ENCODE results near the gene MFGE8.

GRCh38 chr15:88912935-88913662 lies at the start of gene MFGE8:
MFGE8 (minus strand) TSS chr15:88913379.
- PRO-cap, result bidirectional peak, plus-strand start at chr15:88913249, minus-strand start at chr15:88913143

GRCh38 chr15:88987916-88988451 lies 74.8 kb upstream of the MFGE8 start:
- PRO-cap, result no peak

DNA sequence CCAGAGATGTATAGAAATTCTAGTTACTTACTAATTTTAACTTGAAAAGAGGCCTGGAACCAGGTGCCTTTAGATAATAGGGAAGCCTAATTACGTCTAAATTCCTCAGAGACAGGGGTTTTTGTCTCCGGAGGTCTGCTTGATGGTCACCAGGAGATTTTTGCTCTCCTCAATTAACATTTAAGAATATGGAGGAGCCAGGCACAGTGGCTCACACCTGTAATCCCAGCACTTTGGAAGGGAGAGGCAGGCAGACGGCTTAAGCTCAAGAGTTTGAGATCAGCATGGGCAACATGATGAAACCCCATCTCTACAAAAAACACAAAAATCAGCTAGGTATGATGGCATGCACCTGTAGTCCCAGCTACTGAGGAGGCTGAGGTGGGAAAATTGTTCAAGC lies 79.9 kb upstream of the MFGE8 start:
- PRO-cap, result no peak

- PRO-cap, result no peak
Measured at GRCh38 chr15:89017288-89018246, 70.7 kb upstream of the ABHD2 start.

DNA sequence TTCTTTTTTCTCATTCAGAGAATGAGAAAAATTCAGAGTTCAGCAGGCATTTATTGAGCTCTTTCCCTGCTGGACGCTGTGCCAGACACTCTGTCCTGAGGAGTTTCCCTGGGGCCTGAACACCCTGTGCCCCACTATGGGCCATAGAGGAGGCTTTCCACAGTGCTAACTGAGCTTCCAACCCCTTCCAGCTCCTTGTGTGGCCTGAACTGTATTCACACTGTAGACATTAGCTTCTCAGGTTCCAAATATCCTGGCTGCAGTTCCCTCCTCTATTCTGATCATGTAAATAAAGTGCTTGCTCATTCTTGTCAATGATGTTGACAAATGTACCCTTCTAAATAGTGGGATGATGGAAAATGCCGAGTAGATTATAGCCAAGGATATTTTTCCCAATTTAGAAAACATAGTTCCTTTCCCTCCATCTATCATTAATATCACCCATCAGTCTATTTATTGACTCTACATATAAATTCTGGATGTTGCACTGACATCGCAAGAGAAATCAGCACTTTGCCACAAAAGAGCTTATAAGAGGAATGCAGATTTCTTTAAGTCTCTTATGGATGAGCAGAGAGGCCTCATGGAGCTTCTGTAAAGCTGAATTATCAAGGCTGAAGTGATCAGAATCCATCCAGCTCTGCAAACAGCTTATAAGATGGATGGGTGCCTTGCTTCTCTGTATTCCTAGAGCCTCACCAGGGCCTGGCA lies 10.2 kb downstream of the ABHD2 start:
- PRO-cap, result no peak

DNA sequence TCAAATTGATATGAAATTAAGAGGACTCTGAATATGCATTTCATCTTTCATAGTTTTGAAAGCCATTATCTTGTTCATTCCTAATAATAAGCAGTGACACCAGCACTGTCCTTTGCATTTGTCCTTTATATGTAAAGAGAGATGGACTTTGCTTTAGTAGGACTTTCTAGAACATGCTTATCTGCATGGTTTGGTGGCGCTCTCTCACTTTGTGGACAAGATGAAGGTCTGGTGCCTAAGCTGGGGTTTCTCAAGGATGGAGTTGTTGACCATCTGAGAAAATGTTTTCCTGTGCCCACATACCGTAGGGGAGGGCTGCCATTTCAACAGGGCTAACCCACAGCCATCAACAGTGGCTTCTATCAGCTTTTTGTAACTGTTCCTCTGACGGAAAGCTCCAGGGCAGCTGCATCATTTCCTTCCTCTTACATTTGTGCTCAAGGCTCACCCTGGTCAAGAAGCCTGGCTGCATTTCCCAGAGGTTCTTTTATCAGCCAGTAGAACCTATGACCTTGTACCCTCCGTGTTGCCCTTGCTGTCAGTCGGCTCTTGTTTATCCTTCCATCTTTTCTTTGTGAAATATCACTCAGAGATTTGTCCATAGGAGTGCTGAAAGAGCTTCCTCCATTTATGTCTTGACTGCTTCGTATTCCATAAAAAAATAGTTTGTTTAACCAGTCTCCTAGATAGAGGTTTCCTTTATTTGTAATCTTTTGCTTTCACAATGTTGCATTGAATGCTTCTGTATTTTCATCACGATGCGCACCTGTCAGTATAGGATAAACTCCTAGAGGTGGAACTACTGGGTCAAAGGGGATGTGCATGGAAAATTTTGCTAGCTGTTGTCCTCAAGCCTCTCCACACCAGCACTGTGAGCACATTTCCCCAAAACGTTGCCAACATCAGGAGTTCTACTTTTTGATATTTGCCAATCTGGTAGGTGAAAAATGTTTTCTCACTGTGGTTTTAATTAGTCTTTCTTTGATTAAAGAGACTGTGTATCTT lies 44.7 kb downstream of the ABHD2 start:
- PRO-cap, result no peak

GRCh38 chr15:89318848-89319516 lies 15.6 kb downstream of the POLG start:
- PRO-cap, result no peak

DNA sequence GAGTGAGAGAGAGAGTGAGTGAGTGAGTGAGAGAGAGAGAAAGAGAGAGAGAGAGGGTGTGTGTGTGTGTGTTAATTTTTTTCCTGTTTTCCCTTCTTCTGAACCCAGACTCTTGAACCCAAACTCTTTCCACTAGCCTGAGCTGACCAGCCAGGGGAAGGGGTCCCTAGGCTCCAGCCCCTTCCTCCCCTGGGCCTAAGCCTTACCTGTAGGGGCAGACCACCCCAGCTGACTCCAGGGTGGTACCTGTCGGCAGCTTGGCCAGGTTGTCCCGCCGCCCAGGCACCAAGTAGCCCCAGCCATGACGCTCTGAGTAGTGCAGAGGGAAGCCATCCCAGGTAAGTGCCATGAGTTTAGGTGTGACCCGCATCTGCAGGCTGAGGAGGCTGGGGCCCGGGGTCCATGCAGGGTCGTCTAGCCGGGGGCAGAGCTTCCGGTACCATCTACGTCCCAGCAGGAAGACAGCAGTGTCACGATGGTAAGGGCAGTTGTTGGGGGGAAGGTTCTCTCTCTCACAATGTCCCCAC lies 9.3 kb downstream of the POLG start:
- PRO-cap, result no peak

DNA sequence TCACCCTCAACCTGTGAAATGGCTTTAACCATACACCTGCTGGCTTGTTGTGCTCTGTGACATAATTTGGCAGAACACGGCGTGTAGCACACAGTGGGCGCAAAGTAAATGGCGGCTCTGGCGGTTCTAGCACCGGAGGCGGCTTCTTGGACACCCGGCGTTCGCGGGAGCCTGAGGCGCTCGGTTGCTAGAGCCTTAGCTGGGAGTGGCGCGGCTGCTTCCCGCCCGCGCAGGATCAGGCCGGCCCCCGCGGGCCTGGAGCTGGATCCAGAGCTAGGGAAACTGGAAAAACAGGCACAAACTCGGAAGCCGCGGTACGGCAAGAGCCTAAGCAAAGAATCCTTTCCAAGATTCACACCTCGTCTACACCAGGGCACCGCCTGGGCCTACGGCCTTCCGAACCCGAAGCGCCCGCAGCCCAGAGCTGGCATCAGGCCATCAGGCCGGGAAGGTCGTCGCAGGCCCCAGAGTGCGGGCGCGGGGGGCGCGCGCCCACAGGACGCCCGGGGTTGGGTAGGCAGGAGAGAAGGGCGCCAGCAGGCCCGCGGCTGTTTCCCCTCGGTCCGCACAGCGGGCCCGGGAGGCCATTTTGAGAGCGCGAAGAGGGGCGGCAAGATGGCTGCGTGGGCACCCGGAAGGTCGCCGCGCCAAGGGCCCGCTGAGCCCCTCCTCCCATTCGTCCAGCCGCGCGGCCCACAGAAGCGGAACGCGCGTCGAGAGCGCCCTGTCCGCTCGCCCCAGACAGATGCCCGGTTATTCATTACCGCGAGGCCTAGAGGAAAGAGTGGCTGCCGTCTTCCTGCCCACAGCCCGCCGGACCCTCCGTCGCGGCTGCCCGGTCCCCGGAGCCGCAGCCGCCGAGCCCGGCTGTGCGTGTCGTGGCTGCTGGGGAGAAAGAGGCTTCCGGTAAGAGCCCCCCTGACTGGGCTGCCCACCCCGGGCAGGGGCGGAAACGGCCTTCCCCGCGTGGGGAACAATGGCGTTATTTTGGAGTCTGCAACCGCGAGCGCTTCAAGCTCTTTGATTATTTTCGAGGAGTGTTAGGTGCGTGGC lies 44.1 kb upstream of the POLG start:
- PRO-cap, result no peak

GRCh38 chr15:89631533-89632479 lies 23.5 kb downstream of the KIF7 start:
- PRO-cap, result no peak

GRCh38 chr15:89667570-89667927 lies 11.6 kb downstream of the PLIN1 start:
- PRO-cap, result no peak

GRCh38 chr15:89751708-89752414 lies 812 bp upstream of the MESP1 start:
- PRO-cap, result no peak

DNA sequence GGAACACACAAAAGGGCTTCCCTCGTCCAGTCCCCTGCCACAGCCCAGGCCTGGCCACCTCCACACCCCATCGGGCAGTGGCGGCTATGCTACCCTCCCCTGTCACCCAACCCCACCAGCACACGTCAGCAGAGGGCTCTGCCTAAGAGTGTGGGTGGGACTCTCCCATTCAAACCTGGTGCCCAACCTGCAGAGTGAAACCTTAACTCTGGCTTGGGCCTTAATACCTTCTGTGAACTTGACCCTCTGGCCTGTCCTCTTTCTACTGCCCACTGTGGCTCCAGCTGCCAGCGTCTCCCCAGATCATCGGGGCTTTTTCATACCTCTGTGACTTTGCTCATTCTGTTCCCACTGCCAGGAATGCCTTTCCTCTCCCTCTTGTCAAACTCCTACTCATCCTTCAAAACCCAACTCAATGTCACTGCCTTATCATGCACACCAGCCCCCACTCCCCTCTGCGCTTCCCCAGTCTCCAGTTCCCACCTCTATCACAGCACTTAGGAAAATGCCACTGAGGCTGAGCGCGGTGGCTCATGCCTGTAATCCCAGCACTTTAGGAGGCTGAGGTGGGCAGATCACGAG lies 5.0 kb downstream of the ANPEP start:
- PRO-cap, result no peak

DNA sequence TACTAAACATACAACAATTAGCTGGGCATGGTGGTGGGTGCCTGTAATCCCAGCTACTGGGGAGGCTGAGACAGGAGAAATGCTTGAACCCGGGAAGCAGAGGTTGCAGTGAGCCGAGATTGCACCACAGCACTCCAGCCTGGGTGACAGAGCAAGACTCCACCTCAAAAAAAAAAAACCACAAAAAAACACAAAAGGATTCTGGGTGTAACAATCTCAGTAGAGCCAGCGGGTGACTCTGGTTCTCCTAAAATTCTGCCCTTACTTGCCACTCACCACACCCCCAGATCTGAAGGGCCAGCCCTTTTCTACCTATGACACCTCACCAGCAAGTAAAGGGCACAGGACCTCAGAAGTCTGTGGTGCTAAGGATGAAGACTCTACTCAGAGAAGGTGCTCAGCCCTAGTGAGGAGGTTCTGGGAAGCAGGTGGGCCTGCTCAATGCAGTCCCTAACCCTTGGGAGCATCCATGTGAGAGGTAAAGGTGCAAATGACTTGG lies 20.1 kb upstream of the ANPEP start:
- PRO-cap, result no peak

DNA sequence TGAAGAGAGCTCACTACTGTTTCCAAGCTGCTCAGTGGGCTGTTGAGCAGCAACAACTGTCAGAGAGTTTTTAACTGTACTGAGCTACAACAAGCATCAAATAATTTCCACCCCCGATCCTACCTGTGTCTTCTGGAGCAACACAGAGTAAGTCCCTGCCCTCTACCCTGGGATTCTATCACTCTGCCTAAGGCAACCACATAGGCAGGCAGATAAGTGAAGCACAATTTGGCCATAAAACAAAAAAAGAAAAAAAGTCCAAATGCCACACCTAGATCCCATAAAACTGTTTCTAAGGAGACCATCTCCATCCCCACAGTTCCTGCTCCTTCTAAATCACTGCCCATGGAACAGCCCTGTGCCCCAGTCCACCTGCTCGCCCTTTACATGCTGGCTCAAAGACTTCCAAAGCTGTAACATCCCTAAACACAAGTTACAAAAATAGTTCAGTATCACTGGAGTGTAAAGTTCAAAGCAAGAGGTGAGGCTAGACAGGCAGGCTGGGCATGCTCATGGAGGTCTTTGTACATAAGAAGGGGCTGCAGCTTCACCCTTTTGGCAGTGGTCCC lies 37.9 kb upstream of the ANPEP start:
- PRO-cap, result no peak

DNA sequence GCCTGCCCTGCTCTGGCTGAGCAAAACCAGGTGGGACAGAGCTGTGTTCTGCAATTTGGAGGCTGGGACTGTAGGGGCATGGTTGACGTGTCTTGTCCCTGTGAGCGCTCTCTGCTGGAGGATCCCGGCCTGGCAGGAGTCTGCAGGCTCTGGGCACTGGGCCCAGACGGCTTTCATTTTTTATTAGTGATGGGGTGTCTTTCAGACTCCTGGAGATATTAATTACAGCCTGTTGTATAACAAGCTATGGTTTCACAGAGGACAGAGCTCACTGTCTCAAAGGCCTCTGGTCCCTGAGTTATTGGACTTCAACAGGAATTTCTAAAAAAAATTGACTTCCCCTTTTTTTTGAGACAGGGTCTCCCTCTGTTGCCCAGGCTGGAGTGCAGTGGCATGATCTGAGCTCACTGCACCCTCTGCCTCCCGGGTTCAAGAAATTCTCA lies 29.5 kb upstream of the ZNF710 start:
- PRO-cap, result no peak

GRCh38 chr15:90035467-90035894 lies 34.4 kb downstream of the ZNF710 start:
- PRO-cap, result no peak

- PRO-cap, result bidirectional peak, plus-strand start at chr15:90047051, minus-strand start at chr15:90046973
Measured at GRCh38 chr15:90046764-90047501, 45.8 kb downstream of the ZNF710 start.

GRCh38 chr15:90100380-90101012 lies 1.8 kb downstream of the IDH2 start:
- PRO-cap, result no peak

DNA sequence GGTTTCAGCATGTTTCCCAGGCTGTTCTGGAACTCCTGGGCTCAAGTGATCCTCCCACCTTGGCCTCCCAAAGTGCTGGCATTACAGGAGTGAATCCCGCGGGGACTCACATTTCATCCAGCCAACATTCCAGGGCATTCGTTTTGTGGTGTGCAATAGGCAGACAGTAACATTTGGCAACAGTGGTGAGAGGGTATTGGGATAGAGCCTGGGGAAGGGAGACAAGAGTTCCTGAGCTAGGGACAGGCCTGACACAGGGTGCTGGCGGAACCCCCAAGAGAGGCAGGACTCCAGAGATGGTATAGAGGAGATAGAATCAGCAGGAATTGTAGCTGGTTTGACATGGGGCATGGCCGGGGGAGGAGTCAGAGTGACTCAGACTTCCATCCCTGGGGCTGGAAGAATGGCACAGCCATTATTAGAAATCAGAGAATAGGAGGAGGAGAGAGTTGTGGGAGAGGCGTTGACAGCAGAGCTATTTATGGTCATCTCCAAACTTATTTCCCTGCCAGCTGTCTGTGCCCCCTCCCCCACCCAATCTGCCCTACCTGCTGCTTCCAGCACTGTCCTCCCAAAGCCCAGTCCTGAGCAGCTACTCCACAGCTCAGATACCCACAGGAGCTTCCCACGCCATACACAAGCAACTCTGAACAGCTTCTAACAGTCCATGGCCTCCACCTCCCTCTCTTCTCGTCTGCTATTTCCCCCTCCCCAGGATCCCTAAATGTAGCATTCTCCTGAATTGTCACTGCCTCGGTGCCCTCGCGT lies 4.4 kb upstream of the IDH2 start:
- PRO-cap, result no peak

Measured in ileum (tissue), 1 donor.